Left ventricle myocardium (tissue), 1 donor: ENCODE measurements around the genes CAPN15, WDR90 and JMJD8.

DNA sequence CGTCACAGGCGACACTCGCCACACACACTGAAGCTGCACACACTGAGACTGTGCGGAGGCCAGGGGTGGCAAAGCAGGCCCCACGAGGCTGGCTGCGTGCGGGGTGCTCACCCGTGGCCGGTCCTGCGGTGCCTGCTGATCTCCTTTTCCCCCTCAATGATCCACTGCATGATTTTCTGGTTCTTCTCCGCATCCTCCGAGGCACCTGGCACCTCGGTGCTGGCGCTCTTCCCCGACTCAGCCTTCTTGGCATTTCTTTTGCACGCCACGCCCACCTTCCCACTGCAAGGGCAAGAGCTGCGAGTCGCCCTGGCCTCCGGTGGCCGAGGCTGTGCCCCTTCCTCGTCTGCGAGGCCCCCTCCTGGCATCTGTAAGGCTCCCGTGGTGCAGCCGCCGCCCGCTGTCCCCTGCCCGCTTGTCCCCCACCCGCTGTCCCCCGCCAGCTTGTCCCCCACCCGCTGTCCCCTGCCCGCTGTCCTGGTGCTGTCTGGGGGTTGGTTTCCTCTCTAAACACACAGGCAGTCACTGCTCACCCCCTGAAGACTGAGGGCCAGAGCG lies 14.1 kb downstream of the PDIA2 start:
- PRO-cap, result no peak

- PRO-cap, result no peak
These were observed 14.8 kb downstream of the PDIA2 start for GRCh38 chr16:297654-298296.

DNA sequence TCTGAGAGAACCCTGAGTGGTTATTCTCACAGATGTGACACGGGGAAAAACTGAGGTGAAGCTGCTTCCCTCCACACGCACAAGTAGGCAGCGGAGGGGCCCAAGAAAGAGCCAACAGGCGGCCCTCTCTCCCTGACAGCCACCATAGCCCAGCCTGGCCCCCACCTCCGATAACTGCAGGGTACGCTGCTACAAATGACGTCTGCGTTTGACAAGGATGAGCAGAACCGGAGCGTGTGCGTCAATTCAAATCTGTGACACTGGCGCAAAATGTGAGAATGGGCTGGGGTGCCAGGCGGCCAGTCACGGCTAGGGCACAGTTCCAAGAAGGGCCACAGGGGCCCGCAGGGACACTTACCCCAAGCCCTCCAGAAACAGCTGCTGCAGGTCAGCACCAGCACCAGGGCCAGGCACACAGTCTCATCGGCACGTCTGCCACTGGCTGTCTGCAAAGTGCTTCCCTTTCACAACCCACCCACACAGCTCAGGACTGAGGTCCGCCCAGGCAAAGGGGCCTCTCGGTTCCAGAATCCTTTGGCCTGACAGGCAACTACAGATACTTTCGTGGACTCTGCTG lies 14.5 kb downstream of the AXIN1 start:
- PRO-cap, result no peak

DNA sequence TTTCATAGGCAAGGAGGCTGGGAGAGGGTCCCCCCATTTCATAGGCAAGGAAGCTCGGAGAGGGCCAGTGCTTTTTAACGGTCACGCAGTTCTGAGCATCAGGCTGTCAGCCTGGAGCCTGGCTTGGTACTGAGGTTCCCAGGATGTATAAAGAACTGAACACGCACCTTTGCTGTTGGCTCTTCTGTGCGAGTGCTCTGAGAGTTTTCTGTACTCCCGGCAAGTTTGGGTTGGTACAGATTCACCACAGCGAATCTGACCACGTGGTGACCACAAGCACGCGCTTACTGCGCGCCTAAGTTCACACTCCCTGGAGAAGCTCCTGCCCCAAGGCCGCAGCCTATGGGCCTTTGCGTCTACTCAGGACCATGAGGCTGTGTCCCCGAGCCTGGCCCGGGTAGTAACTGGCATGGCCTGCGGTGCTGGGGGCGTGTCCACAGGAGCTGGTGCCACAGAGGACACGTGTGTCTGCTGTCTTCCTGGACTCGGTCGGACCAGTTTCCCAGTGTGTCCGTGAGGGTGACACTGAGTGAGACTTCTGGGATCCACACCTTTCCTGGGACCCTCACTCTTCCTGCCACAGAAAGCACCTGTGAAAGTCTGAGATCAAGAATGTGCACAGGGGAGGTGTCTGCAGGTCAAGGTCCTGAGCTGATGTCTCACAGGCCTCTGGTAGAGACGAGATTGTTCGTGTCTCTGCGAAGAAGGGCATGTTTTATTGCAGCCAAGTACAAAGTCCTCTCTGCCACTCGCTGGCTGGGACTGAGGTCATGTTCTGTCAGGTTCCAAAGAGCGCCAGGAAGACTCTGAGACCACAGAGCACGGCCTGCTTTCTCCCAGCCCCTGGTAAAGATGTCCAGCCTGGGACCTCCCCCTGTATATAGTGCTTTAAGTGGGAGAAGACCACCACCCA lies 25.3 kb upstream of the CAPN15 start:
- PRO-cap, result unidirectional peak, plus-strand start at position 505 of the sequence; unidirectional peak, plus-strand start at position 788 of the sequence

DNA sequence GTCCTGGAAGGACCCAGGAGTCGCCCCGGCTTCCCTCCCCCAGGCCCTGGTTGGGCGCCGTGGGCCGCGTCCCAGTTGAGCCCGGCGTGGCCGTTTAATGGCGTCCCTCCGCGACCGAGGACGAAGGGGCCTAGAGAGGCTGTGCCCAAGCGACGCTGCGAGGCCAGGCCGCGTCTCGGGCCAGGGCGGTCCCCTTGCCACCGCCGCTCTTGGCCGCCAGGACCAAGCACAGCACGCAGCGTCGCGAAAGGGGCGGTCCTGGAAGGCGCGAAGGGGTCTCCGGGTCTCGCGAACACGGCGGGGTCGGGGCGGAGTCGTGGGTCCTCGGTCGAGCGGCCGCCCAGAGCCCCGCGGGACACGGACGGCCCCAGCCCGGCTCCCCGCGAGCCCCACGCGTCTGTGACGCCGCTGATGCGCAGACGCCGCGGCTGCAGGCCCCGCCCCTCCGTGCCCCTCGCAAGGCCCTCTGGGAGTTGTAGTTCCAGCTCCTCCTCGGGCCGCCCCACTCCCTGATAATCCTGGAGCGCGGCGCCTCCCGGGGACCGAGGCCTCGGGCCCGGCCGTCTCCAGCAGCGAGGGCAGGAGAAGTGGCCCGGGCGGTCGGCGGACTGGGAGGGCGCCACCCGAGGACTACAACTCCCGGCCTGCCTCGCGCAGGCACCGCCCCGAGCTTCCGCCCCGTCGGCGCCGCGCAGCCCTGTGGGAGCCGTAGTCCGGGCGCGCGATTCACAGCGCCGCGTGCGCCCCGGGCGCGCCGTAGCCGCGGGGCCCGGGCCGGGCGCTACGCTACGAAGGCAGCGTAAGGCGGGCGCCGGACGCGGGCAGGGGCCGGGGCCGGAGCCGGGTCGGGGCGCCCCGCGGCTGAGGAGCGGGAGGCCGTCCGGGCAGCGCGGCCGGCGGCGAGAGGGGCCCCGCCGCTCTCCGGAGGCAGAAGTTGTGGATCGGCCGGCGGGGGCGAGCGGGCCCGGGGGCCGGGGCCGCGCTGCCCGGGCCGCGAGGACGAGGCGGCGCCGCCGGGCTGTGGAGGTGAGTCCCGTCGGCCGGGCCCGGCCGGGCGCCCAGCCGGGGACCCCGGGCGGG lies at the start of gene CAPN15:
CAPN15 (plus strand) TSS at position 709 of the 1,080 bp plus-strand sequence.
- PRO-cap, result bidirectional peak, plus-strand start at position 311 of the sequence, minus-strand start at position 230 of the sequence; bidirectional peak, plus-strand start at position 839 of the sequence, minus-strand start at position 401 of the sequence

DNA sequence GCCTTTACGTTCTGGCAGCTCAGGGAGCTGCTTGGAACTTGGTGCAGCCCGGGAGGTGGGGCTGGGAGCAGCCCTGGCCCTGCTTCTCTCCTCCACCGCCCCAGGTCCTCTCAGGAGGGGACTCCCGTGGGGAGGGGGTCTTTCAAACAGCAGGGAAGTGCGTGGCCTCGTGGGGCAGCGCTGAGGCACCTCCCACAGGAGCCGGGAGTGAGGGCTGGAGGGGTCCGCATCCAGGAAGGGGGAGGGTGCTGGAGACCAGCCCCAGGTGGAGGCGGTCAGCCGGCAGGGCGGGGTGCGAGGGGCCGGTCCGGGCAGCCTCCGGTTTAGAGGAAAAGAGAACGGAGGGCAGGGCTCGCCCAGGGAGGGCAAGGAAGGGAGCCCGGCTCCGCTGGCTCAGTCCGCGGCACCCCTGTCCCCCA lies 684 bp upstream of the PRR35 start:
- PRO-cap, result no peak

- PRO-cap, result no peak
These were observed 6.4 kb upstream of the RAB40C start for GRCh38 chr16:583239-584151.

GRCh38 chr16:584152-584741 lies 5.6 kb upstream of the RAB40C start:
- PRO-cap, result no peak

- PRO-cap, result no peak
These were observed 3.0 kb upstream of the RAB40C start for GRCh38 chr16:586411-587667.

DNA sequence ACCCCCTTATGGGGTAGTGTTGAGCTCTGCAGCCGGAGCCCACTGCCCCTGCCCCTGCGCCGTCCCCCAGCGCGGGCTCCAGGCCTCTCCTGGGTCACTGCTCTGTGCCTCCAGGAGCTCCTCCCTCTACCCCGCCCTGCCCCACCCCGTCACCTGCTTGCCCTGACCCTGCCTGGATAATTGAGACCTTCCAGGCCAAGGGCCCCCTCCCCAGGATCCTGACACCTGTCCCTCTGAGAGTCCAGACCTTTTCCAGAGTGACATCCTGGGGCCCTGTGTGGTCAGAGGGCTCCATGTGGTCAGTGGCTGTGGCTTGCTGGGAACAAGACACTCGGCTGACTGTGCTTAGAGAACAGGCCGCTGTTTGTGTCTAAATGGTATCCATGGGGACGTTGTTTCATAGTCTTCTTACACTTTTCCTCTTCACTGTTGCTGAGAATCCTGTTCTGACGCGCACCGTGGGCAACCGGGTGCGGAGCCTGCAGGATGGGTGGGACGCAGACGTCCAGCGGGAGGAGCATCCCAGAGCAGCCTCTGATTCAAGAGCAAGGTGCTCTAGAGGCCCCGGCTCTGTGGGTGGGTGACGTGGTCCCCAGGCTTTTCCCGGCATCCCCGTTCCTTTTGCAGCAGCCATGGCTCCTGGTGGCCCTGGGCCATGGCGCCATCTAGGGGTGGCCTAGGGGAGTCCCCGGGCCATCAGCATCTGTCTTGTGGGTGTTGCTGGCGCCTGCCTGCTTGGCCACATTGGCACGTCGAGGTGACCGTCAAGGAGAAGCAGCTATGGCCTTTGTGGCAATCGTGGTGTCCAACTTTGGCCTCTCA lies 20.0 kb upstream of the WFIKKN1 start:
- PRO-cap, result no peak

DNA sequence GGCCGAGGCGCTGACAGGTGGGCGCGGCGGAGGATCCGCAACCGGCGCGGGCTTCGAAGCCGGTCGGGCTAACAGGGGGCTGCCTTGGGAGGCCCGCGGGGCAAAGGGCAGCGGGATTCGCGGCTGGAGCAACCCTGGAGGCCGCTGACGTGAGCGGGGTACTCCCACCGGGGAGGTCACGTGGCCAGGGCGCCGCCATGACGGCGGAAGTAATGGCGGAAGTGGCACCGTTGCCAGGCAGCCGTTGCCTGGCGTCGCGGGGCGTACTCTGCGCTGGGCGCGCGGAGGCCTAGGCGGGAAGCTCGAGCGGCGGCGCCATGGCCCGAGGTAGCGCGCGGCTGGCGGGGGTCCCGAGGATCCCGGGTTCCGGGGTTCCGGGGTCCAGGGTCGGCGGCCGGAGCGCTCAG lies at the start of gene WDR90:
WDR90 (plus strand) TSS at position 266 of the 407 bp plus-strand sequence.
- PRO-cap, result bidirectional peak, plus-strand start at position 264 of the sequence, minus-strand start at position 160 of the sequence

DNA sequence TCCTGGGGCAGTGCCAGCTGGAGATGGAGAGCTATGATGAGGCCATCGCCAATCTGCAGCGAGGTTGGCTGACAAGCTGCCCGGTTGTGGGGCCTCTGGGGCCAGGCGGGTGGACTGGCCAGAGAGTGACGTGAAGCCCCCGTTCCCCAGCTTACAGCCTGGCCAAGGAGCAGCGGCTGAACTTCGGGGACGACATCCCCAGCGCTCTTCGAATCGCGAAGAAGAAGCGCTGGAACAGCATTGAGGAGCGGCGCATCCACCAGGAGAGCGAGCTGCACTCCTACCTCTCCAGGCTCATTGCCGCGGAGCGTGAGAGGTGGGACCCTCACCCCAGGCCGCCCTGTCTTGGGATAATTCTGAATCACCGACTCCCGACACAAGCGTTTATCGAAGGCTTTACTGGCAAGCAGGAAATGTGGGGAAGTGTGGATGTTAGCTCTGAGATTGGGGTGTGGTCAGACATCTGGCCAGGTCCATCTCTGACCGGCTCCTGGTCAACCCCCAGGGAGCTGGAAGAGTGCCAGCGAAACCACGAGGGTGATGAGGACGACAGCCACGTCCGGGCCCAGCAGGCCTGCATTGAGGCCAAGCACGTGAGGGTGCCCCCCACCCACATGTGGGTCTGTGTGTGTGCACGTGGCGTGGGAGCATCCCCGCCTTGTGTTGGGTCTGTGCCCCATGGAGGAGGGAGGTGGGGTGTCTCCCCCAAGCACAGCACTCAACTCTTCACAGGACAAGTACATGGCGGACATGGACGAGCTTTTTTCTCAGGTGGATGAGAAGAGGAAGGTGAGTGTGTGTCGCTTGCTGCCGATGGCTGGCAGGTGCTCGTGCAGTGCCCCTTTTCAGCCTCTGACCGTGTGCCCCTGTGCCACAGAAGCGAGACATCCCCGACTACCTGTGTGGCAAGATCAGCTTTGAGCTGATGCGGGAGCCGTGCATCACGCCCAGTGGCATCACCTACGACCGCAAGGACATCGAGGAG lies 1.4 kb downstream of the STUB1 start:
- PRO-cap, result no peak

DNA sequence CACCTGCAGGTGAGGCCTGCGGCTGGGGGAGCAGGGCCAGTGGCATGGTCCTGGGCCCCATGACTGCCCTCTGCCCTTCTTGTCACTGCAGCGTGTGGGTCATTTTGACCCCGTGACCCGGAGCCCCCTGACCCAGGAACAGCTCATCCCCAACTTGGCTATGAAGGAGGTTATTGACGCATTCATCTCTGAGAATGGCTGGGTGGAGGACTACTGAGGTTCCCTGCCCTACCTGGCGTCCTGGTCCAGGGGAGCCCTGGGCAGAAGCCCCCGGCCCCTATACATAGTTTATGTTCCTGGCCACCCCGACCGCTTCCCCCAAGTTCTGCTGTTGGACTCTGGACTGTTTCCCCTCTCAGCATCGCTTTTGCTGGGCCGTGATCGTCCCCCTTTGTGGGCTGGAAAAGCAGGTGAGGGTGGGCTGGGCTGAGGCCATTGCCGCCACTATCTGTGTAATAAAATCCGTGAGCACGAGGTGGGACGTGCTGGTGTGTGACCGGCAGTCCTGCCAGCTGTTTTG lies 1.8 kb downstream of the JMJD8 start:
- PRO-cap, result no peak

GRCh38 chr16:683516-684000 lies 576 bp downstream of the JMJD8 start:
- PRO-cap, result no peak

- PRO-cap, result bidirectional peak, plus-strand start at chr16:684463, minus-strand start at chr16:684334
These were observed at the start of gene JMJD8 for GRCh38 chr16:684001-684861. TSS of gene JMJD8 (minus strand) at chr16:684334.

GRCh38 chr16:704473-705344 lies 892 bp downstream of the FBXL16 start:
- PRO-cap, result no peak

GRCh38 chr16:714126-714380 lies 865 bp upstream of the METRN start:
- PRO-cap, result no peak

DNA sequence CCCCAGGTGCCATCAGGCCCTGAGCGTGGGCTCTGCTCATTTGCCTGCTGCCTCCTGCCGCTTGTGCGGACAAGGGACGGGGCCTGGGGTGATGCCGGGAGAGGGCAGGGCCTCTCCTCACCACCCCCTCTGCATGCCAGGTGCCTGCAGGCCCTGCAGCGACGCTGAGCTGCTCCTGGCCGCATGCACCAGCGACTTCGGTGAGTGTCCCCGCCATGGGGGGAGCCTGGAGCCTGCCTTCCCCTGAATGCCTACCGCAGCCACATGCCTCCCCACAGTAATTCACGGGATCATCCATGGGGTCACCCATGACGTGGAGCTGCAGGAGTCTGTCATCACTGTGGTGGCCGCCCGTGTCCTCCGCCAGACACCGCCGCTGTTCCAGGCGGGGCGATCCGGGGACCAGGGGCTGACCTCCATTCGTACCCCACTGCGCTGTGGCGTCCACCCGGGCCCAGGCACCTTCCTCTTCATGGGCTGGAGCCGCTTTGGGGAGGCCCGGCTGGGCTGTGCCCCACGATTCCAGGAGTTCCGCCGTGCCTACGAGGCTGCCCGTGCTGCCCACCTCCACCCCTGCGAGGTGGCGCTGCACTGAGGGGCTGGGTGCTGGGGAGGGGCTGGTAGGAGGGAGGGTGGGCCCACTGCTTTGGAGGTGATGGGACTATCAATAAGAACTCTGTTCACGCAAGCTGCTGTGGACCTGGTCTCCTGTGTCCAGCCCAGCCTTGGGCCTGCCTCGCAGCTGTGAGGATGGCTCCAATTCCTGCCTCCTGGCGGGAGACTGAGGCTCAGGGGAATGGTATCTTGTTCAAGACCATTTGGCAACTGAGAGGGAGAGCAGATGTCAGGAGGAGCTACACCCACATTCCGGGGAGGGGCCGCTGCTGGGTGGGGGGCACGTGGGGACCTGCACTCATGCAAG lies 2.1 kb downstream of the METRN start:
- PRO-cap, result no peak

DNA sequence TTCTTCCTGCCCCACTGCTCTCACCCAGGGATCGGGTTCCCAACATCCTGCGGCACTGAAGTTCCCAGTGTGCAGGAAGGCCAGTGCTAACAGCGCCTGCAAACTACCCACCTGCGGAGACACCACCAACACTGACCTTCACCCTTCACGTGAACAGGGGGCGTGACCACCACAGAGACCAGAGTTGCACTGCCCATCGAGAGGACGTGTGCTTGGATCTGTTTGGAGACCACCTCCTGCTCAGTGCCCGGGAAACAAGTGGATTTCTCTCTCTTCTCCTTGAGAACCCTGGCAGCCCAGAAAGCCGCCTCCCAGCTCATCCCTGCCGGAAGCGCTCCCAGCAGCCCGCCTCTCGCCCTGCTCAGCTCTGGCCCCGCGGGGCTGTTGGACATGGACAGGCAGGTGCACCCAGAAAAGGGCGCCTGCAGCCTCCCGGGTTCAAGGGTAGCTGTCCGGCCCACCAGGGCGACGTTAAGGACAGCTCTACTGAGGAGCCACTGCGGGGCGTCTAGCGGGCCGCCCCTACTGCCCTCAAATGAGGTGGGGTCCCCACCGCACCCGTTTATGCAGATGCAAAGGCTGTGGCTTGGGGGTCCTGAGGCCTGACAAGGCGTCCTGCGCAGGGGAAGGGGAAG lies 794 bp downstream of the CIAO3 start:
- PRO-cap, result no peak

GRCh38 chr16:784127-784423 lies 4.1 kb downstream of the RPUSD1 start:
- PRO-cap, result no peak